Umbilical cord (tissue), 2 donors: ENCODE measurements around a stretch of chr6.

DNA sequence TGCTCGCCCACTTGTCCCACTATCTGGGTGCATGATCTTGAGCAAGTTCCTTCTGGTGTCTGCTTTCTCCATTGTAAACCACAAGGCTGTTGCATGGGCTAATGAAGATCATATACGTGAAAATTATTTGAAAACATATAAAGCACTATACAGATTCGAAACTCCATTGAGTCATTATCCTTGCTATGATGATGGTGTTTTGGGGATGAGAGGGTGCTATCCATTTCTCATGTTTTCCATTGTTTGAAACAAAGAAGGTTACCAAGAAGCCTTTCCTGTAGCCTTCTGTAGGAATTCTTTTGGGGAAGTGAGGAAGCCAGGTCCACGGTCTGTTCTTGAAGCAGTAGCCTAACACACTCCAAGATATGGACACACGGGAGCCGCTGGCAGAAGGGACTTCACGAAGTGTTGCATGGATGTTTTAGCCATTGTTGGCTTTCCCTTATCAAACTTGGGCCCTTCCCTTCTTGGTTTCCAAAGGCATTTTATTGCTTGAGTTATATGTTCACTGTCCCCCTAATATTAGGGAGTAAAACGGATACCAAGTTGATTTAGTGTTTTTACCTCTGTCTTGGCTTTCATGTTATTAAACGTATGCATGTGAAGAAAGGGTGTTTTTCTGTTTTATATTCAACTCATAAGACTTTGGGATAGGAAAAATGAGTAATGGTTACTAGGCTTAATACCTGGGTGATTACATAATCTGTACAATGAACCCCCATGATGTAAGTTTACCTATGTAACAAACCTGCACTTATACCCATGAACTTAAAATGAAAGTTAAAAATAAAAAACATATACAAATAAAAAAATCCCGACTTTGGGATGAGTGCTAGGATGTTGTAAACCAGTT lies 18.7 kb downstream of the CD83 start:
- RAMPAGE, long total RNA, result no peak

DNA sequence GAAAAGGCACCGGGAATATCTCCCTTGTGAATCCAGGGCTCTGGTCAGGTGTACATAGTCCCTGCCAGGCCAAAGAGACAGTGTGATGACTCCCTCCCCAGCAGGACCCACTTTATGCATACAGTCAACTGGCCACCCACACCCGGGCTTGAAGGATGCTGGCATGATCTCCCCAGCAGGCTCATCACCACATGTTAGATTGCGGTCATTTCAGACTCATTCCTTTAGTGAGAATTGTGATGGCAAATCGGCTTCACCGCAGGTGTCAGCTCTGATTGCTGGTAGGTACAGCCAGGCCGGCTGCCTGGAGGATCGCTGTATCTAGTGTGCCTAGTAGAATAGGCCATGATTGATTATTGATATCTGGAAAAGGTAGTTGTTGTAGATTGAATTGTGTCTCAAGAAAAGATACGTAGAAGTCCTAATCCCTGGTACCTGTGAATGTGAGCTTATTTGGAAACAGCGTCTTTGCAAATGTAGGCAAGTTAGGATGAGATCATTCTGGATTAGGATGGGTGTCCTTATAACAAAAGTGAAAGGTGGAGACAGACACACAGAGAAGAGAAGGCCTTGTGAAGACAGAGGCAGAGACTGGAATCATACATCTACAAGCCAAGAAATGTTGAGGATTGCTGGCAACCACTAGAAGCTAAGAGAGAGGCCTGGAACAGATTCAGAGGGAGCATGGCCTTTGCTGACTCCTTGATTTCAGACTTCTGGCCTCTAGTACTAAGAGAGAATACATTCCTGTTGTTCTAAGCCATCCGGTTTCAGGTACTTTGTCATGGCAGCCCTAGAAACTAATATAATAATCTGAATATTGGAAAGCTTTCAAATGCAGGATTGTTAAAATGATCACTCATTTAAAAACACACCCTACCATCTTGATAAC lies 24.7 kb downstream of the CD83 start:
- RAMPAGE, long total RNA, result no peak

- RAMPAGE, long total RNA, result no peak
Observed at GRCh38 chr6:14223008-14223387, 105.4 kb downstream of the CD83 start.

- RAMPAGE, long total RNA, result no peak
Observed at GRCh38 chr6:14276830-14277455, 159.4 kb downstream of the CD83 start.

DNA sequence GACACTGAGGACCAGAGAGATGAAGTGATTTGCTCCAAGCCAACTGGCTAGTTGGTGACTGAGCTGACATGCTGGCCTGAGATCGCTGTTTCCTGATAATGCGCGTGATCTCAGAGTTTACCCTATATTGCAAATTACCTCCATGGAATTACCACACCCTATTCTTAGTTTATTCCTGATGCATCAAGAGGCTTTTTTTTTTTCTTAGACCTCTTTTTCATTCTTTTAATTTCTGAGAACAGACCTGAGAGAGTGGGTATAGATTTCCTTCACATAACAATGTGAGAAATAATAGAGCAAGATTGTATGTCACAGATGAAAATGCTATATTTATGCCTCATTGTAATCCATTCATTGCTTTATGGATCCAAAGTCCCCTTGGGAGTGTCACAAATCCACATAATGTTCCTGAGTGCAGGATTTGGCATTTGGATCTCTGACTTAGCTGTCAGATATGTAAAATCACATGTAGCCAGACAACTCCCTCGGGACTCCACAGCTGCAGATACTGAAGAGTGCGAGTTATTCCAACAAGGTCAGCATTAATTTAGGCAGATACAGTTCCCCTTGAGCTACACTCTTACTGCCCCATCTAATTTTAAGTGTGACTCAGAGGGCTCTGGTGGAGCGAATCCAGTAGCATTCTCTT lies 433.1 kb downstream of the CD83 start:
- RAMPAGE, long total RNA, result no peak

DNA sequence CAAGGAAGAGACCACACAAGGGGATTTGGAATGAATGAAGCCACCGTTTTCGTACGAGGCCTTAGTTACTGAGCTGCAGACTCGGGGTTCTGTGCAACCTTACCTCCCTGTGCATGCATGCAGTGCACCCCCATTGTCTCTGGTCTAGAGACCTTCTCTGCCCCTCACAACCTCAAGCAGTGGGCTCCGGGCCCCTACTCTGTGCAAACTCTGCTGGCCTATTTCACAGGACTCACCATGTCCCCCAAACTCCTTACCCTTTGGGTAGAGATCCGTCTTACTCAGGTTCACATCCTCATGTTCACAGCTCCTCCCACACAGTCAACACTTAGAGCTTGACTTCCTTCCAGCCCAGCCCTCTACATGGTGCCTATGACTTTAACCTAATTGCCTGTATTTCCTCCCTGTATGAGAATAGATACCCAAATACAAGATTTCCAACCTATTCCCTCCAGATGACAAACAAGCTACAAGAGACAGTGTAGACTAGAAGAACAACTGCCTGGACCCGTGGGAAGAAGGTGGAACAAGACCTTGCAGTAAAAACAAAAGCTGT lies 528.6 kb upstream of the JARID2 start:
- RAMPAGE, long total RNA, result no peak

DNA sequence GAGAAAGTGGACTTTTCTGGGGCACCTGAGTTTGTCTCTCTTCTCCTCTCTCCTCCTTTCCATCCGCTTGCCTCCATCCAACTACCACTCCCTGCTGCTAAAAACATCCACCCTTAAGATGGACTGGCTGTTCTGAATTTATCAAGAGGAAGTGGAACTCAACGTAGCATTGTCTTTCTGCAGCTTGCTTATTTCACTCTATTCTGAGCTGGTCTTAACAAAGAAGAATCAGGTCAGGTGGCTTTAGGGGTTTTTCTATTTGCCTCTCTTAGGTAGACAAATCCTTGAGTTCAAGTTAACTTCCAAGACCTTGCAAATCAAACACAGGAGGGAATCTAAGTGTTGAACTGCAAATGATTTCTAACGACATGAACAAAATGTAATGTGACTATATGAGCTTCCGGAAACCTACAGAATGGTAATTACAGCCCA lies 516.3 kb upstream of the JARID2 start:
- RAMPAGE, long total RNA, result no peak

DNA sequence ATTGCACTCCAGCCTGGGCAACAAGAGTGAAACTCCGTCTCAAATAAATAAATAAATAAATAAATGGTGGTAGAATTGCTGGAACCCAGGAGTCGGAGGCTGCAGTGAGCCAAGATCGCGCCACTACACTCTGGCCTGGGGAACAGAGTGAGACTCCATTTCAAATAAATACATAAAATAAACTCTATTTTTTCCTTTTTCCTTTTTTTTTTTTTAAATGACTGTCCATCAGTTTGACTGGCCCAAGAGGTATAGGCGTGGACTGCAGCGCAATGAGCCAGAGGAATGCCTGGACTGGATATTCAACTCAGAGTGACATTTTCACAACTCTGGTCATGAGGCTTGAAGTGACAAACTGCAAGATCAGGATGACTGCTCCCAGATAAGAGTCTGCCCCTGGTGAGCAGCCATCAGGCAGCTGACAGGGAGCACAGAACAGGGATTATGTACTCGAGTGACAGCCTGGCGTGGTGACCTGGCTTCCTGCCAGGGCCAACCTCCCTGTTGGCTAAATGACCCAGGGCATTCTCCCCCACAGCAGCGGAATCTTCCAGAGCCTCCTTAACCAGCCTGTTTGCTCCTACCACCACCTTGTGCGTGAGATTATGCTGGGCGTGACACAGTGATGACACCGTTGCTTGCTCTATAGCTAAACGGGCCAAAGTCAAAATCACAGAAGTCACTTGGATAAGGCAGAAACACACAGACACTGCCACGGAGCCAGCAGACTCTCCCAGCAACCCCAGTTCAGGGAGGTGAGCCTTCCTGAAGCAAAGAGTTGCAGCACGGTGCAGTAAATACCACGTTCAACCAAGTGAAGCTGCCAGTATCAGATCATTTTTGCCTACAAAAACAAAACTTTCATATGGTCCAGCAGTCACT lies 209.2 kb upstream of the JARID2 start:
- RAMPAGE, long total RNA, result no peak

- RAMPAGE, long total RNA, result no peak
Observed at GRCh38 chr6:15148140-15148814, 97.6 kb upstream of the JARID2 start.

GRCh38 chr6:15246340-15246950 lies 576 bp downstream of the JARID2 start:
- RAMPAGE, long total RNA, result no peak

GRCh38 chr6:15331112-15331486 lies 85.2 kb downstream of the JARID2 start:
- RAMPAGE, long total RNA, result no peak

DNA sequence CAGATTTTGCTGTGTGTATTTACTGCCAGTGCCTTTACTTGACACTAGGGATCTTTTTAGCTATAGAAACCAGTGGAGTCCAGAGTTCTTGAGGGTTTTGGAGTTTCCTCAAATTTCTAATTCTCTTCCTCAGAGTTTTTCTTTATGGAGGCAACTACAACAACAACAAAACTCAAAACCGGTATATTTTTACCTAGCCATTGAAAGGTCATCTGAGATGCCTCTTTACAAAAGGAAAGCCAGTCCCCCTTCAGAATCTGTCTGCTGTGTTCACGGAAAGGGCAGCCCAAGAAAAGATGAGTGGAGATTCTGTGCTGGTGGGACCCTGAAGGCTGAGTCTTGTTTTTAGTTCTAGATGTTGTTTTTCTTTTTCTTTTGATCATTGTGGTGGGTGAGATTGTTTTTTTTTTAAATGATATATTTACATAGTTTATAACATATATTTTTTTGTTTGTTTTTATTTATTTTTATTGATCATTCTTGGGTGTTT lies 168.5 kb downstream of the JARID2 start:
- RAMPAGE, long total RNA, result no peak

DNA sequence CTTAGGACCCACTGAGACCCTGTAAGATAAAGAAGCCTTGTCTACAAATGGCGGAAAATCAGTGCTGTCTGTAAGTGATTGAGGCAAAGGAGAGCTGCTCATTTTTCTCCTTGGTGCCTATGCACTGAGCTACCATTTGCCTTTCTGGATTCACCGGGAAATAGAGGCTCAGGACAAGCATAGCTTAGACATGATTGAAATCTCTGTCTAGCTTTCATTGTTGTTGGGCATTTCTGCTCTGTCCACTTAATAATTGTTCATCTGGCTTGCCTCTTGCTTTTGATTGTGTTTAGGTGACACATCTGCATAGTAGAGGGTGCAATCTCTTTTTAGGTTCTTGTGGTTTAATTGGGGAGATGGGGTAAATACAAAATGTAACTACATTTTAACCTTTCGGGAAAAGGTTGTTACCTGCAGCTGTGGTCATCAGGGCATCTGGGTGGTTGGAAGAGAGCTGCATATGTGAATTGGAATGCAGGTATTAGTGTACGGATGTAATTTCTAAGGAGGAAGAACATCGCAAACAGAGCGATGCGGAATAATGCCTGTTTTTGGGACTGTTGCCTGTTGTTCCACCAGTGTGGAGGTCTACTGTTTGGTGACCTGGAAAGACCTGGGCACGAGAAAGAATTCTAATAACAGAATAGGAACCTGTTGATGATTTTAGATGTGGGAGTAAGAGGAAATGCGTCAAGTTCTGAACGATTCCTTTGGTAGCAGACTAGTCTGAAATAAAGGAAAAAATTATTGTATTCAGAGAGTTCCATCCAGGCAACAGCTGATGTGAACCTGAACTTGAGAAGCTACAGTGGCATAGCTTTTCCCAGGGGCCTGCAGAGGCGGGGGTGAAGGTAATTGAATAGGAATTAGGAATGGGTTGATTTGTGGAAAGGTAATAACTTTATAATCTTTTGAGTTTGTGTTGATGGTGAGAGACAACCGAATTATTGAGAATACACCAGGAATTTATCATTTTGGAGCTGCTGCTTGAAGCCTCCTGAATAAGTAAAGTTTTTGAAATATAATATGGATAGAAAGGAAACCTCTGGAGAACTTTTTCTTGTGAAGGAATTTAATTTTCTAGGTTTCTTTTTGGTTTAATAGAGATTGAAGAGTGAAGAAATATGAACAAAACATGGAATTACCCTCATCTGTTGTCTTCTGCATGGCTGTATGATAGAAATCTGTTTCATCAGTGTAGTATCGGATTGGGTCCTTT lies 192.1 kb downstream of the DTNBP1 start:
- RAMPAGE, long total RNA, result no peak

DNA sequence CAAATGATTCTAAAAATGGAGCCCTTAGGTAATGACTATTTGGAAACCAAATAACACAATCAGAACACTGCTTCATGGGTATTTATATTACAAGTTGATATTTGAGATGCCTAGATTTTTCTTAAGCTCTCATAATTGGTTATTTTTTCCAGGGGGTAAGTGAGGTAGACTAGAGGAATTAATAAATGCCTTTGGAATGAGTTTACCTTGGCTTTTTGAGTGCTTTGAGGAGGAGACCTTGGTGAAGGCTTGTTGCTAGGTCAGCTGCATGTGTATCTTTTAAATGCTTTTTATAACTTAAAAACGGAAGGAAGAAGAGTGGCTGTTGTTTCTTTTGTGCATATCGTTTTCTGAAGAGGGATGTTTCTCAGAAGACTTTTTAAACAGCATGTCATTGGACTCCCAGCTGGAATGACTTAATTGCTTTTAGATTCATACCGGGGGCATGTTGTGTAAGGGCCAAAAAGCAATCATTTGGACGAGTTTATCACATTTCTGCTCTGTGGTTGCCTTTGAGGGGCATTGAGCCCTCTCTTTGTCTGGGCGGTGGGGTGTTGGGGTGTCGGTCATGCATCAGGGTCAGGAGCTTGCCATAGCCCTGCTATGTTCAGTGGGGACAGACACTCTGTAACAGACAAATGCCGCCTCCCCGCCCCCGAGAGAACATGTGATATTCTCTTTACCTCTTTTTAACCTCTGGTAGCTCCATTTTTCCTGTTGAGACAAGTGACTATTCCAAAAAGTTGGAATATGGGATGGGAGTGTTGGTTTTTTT lies 185.9 kb downstream of the DTNBP1 start:
- RAMPAGE, long total RNA, result no peak

GRCh38 chr6:15517476-15518301 lies 145.1 kb downstream of the DTNBP1 start:
- RAMPAGE, long total RNA, result no peak

DNA sequence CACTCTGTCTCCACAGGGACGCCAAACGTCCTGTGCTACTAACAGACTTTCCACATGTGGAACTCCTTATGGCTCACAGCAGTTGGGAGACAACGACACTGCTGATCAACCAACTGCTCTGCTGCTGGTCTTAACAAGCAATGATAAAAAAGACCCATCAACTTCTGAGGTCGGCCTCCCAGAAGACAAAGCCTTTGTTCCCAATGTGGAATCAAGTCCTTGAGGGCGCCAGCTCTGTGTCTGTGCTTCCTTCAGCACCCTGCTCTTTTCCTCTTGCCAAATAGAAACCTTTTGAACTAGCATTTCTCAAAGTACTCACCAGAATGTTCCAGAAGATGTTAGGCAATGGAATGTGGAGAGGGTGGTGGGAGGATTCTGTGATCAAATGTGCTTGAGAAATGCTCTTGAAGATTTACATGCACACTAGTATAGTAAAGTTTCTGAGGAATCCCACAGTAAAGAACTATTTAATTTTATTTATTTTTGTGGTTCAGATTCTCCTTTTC lies 226.5 kb upstream of the DTNBP1 start:
- RAMPAGE, long total RNA, result no peak

DNA sequence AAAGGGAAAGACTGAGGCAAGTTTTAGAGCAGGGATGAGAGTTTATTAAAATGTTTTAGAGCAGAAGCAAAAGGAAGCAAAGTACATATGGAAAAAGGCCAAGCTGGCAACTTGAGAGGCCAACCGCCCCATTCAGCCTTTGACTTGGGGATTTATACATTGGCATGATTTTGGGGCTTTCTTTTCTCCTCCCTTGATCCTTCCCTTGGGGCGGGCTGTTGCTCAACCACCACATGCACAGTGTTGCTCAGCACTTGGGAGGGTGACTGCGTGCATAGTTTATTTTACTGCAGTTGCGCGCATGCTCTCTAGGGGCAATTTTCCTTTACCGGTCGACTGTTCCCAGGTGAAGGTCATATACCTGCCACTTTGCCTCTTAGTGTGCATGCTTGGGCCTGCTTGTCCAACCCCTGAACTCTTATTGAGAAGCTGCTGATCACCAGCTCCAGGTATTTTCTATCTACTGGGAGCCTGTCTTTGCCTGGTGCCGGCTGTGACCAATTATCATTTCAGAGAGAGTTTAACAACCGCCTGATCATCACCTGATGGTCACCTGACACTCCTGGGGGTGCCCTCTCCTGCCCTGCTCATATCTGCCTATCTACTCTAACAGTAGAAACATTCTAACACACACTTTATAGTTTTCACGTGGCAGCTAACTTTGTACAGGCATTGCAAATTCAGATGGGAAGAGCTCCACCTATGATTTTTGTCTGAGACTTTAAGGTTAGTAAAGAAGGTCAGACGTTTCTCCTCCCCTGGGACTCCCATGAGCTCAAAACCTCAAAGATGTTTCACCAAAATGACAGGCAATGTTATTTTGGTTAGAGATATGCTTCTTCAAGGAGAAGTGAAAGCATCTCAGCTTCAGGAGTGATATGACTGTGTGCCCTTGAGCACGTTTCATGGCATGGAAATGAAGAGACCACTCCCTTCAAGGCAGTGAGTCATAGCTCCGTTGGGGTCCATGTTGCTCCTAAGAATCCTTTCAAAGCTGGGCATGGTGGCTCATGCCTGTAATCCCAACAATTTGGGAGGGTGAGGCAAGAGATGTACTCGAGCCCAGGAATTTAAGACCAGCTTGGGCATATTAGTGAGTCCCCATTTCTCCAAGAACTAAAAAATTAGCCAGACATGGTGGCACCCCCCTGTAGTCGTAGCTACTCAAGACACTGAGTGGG lies 227.5 kb upstream of the MYLIP start:
- RAMPAGE, long total RNA, result no peak

DNA sequence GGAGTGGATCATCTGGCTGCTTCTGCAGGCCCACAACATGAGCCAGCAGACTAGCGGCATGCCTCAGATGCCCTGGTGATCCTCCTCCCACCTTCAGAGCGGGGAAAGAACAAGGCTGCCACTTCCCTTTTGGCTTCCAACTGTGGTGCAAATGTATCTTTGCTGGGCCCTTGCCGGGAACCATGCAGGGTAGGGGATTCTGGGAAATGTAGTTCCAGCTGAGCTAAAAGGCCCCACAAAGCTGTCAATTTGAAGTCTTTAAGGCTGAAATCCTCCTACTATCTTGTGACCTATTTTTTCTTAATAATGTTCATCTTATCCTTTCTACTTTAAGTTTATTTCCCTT lies 167.6 kb upstream of the MYLIP start:
- RAMPAGE, long total RNA, result no peak

DNA sequence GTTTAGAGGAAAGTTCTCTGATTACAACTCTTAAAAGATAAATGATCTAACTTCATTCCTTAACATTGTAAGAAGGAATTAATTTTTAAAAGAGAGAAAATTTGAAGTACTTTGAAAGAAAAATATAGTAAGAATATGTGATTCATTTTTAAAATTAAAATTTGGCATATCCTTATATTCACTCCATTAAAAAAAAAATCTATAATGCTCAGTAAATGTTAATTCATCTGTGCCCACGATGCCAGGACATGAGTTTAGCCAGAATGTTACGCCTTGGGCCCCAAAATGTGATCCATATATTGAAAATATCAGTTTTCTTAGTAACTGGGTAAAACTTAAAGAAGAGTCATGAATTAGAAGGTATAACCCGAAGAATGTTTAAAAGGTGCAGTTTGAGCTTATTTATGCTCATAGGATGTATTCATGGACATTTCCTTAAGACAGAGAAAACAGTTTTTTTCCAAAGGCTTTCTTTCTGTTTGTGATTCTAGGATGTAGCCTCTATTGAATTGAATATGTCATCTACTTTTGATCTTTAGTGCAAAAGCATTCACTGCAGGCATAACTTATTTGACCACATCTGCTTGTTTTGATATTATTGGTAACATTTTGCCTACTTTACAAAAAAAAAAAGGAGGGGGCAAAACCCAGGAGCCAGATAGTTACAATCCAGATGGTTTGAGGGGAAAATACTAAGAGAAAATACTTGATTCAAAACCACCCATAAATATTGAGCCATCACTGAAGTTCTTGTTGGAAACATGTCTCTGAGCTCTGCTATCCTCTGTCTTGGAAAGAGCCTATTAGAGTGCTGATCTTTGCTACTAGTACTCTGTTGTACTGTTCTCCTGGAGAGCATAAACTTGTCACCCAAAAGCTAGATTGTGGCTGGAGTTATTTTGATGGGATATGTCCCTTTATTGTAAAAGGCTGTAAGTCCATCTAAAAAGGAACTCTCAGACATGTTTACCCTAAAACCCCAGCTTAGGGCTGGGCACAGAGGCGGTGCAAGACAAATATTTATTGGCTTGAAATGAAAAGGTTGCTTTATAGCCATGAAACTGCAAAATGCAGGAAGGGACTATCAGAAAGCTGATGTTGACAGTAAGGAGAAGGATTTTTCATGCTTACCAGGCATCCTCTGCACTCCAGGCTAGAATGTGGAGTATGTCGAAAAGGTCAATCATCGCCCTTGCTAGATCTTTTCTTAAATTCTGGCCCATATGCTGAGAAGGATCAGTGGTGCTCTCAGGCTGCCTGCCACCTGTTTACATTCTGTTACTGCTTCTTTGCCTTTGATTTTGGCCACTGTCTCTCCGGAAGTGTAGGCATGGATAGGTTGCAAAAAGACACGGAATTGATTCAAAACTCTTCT lies 9.3 kb downstream of the MYLIP start:
- RAMPAGE, long total RNA, result no peak

GRCh38 chr6:16141206-16142214 lies 12.6 kb downstream of the MYLIP start:
- RAMPAGE, long total RNA, result no peak